Measurements from ENCODE around the genes CHEK2, EMID1, THOC5 and TCN2.

- PRO-cap, result no peak
- RRBS, result no CpG with 5 or more reads among the region's 14 CpGs
These were observed 341.0 kb downstream of the TTC28 start for GRCh38 chr22:28338336-28339261.

GRCh38 chr22:28383575-28384340 is 295.9 kb downstream of the TTC28 start:
- PRO-cap, result no peak
- RRBS, result no CpG with 5 or more reads among the region's 2 CpGs

GRCh38 chr22:28741491-28741890 is at the start of gene CHEK2:
CHEK2 (minus strand) TSS chr22:28741820.
- PRO-cap, result bidirectional peak, plus-strand start at chr22:28742054, minus-strand start at chr22:28741820
- RRBS, result 9% methylated on average over 1 of the region's 18 CpGs

DNA sequence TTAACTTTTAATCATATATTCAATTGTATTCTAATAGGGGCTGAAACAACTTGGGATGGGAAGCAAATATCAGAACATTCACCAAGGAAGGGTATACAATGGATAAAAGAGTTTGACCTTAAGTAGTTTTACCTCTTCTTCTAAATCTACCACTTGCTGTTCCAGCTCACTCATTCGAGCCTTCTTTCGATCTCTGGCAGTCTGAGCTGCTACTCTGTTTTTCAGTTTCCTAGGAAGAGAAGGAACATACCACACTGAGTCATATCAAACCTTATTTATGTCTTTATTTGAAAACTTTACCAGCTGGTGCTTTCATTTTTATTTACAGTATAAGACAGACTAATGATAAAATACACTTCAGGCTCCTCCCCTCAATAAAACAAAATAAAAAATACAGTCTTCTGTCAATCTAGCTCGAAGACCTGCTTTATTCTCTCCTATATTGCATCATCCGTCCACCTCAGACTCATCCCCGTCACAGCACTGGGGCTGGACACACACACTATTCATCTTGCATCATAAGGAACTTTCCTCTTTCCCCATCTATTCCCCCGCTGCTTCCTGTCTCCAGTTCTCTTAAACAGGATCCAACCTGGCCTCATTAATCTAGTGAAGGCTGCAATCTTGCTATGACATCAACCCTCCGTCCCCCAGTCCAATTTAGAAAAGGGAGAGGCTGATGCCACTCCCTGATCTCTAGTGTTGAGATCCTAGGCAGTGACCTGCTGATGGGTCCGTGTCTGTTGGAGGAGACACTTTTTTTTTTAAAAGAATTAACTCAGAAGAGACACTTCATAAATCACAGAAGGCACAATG is 26.6 kb downstream of the CCDC117 start:
- PRO-cap, result bidirectional peak, plus-strand start at position 609 of the sequence, minus-strand start at position 485 of the sequence
- RRBS, result no CpG with 5 or more reads among the region's 8 CpGs

DNA sequence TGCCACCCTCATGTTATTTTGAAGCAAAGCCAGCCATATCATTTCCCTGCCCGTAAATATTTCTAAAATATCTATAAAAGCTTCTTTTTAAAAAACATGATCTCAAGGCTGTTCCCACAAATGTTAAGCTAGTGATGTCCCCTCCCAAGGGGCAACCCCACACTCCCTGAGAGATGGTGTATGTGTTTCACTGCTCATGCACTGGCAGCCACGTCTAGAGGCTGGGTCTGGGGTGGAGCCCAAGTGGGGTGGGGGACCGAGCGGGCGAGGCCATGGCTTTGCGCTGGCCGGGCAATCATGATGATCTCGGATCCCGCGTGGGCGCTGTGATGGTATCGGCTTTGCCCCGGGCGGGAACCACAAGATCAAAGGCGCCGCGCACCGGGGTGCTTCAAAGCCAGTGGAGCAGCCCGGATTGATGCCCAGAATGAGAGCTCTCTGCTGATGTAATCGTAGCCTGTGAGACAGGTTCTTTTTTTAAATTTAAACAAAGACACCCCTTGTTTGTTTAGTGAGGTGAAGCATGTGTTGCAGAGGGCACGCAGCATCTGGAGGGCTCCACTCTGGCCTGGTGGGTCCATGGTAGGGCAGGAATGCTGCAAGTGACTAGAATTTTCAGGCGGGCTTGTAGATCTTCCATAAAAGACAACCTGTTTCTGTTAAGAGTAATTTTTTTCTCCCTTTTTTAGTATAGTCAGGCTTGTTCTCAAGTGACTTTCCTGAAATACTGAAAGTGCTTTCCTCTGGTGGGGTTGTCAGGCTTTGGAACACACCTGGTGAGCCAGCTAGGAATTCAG is 40.5 kb downstream of the ZNRF3 start:
- PRO-cap, result bidirectional peak, plus-strand start at position 561 of the sequence, minus-strand start at position 429 of the sequence
- RRBS, result 81% methylated on average over 12 of the region's 22 CpGs

DNA sequence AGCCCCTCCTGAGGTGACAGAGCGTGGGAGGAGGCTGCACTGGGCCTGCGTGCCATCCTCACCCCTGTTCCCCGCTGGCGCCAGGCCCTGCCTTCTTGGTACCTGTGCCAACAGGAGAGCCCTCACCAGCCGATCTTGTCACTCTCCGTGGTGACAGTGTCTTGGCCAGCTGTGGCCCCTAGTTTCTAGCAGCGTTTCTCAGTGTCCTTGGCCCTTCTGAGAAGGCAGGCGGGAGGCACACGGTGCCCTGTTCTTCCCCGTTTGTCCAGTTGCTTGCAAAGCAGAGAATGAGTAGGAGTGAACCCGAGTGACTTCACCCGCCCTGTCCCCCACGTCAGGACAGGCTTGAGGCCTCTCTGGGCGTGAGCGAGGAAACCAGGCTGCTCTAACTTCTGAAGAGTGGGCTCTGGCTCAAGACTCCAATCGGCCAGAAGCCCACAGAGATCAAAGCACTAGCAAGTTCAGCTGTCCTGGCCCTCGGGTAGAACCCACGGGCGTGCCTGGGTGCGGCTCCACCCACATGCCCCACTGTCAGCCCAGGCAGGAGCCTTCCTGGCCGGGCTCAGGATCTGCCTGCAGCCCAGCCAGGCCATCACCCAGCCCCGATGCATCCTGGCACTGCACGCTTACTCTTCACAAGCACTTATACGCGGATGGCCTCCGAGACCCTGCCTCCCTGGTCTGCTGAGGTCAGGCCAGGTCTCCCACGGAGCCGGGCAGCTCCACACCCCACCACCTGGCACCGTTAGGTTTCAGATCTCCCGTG is 60.1 kb upstream of the EMID1 start:
- PRO-cap, result no peak
- RRBS, result no CpG with 5 or more reads among the region's 30 CpGs

- PRO-cap, result bidirectional peak, plus-strand start at chr22:29205928, minus-strand start at chr22:29205805
- RRBS, result 3% methylated on average over 30 of the region's 93 CpGs
These were observed at the start of gene EMID1 for GRCh38 chr22:29205618-29206572. EMID1 (plus strand) TSS chr22:29205896.

GRCh38 chr22:29206573-29206880 is 831 bp downstream of the EMID1 start:
- PRO-cap, result no peak
- RRBS, result no CpG with 5 or more reads among the region's 7 CpGs

- PRO-cap, result no peak
- RRBS, result no CpG with 5 or more reads among the region's 5 CpGs
These were observed 31.2 kb upstream of the RASL10A start for GRCh38 chr22:29346608-29347209.

DNA sequence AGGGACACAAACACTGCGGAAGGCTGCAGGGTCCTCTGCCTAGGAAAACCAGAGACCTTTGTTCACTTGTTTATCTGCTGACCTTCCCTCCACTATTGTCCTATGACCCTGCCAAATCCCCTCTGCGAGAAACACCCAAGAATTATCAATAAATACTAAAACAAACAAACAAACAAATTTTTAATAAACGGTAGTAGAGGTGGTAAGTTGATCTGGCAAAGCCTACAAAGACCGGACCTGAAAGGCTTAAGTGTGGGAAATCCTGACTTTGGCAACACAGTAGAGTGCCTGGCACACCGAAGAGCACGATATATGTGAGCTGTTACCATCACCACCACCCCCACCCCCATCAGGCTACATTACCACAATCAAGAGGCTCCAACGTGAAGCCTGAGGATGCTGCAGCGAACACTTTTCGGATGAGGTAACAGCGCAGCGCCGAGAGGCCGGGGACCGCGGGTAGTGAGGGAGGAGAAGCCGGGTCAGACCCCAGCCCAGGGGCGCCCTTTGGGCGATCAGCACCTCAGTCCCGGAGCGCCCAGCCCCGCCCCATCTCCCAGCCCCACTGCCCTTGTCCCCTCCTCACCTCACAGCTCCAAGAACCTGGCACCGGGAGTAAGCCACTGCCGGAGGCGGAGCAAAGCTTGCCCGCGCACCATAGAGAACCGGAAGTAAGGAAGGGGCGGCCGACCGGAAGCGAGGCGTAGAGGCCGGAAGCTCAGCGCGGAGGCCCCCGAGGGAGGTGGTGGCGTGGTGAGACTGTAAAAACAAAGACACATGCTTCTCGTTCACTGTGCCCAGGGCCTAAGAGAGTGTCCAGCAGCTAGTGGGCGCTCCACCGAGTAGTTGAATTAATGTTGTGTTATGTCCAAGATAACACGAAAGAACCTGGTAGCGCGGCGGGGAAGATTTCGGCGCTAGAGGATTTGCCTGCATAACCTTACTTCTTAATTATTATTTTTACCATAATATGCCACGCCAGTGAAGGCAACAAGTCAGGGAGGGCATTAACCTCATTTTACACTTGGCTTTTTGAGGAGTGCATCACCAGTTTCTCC is at the start of gene THOC5:
THOC5 (minus strand) TSS at position 673 of the 1,058 bp plus-strand sequence.
- PRO-cap, result bidirectional peak, plus-strand start at position 791 of the sequence, minus-strand start at position 673 of the sequence
- RRBS, result 7% methylated on average over 11 of the region's 47 CpGs

GRCh38 chr22:29804551-29805007 is 33.5 kb downstream of the ASCC2 start:
- PRO-cap, result no peak
- RRBS, result no CpG with 5 or more reads among the region's 13 CpGs

DNA sequence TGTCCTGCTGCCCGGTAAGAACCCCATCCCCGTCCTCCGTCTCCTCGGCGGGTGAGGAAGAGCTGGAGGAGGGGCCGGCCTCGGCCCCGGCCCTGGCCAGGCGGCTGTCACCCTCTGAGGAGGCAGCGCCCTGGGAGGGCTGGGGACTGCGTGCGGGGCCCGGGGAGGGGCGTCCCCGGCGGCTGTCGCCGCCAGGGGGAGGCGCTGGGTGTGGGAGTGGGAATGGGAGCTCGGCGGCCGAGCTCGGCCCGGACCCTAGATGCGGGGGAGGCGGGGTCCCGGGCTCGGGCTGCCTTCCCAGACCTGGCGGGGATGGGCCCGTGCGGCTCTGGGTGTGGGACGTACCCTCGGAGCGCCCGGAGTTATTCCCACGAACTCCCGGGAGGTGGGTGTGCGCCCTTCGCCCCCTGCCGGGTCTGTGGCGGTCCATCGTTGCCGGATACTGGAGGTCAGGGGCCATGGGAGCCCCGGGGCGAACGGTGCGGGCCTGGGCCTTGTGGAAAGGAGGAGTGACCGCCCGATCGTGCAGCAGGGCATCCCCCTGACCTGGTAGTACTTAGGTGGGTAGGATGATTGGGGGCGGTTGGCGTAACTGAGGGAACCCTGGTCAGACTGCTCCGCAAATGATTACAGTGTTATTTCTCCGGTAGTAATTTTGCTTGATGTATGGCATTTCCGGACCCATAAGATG is 517 bp downstream of the MTMR3 start:
- PRO-cap, result bidirectional peak, plus-strand start at position 99 of the sequence, minus-strand start at position 116 of the sequence; bidirectional peak, plus-strand start at position 211 of the sequence, minus-strand start at position 261 of the sequence; unidirectional peak, minus-strand start at position 420 of the sequence
- RRBS, result 7% methylated on average over 28 of the region's 55 CpGs

GRCh38 chr22:30277435-30278637 is 11.2 kb upstream of the OSM start:
- PRO-cap, result unidirectional peak, plus-strand start at chr22:30277950
- RRBS, result no CpG with 5 or more reads among the region's 16 CpGs

DNA sequence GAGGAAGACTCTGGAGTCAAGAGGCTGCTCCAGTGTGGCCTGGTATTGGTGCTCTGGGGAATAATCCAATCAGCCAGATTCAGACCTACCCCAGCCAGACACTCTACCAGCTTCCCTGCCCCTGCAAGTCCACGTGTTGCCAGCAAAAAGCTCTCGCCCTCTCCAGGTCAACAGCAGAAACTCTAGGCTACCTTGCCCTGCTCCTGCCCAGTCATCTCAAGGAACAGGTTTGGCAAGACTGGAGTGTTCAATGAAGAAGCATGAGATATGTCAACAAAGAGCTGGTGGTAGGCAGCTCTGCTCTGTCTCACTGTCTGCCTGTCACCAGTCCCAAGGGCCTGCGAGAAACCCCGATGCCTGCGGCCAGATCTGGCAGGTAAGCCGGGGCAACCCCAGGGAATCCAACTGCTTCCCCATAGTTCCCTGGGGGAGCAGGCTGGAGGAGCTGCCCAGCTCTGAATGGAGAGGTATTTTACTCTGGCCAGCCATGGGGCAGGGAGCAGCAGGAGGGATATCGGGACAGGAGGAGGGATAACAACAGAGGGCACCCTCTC is 9.1 kb upstream of the CASTOR1 start:
- PRO-cap, result no peak
- RRBS, result no CpG with 5 or more reads among the region's 7 CpGs

DNA sequence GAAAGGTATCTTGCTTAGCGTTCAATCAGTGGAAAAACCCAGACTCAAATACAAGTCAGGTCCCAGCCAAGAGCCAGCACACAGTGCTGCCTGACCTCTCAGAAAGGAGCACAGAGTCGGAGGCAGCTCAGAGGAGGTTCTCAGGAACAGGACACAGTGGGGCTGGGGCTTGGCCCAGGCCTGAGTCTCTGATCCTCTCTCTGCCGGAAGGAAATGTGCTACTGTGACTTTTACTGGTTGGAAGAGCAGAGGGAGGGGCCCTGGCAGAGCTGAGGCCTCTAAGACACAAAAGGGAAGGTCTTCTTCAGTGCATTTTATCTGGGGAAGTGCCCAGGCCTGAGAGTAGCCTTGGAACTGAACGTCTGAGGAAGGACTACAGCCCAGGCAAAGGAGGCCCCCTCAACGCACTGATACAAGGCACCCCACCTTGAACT is 16.2 kb upstream of the CASTOR1 start:
- PRO-cap, result no peak
- RRBS, result no CpG with 5 or more reads among the region's 5 CpGs

DNA sequence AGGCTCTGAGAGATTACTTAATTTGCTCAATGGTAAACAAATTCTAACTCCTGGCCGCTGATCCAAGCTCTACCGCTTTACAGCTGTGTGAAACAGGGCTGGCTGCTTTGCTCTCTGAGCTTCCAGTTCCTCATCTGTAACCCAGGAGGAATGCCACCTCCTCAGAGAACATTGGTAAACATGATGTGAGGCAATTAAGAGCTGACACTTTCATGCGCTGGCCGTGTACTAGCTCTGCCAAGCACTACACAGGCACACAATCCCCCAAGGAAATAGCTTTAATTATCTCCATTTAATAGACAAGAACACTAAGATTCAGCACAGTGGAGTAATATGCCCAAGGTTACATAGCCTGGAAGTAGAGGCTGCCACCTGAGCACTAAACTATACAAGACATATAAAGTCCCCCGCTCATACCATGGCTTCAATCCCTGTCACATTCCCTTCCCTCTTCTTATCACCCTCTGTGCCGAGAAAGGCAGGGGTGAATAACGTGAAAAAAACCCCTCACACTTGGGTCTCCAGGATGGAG is 16.2 kb downstream of the TBC1D10A start:
- PRO-cap, result no peak
- RRBS, result no CpG with 5 or more reads among the region's 7 CpGs

GRCh38 chr22:30422729-30423528 is 2.6 kb upstream of the MTFP1 start:
- PRO-cap, result bidirectional peak, plus-strand start at chr22:30423061, minus-strand start at chr22:30422990; bidirectional peak, plus-strand start at chr22:30423480, minus-strand start at chr22:30423397
- RRBS, result 2% methylated on average over 6 of the region's 28 CpGs

DNA sequence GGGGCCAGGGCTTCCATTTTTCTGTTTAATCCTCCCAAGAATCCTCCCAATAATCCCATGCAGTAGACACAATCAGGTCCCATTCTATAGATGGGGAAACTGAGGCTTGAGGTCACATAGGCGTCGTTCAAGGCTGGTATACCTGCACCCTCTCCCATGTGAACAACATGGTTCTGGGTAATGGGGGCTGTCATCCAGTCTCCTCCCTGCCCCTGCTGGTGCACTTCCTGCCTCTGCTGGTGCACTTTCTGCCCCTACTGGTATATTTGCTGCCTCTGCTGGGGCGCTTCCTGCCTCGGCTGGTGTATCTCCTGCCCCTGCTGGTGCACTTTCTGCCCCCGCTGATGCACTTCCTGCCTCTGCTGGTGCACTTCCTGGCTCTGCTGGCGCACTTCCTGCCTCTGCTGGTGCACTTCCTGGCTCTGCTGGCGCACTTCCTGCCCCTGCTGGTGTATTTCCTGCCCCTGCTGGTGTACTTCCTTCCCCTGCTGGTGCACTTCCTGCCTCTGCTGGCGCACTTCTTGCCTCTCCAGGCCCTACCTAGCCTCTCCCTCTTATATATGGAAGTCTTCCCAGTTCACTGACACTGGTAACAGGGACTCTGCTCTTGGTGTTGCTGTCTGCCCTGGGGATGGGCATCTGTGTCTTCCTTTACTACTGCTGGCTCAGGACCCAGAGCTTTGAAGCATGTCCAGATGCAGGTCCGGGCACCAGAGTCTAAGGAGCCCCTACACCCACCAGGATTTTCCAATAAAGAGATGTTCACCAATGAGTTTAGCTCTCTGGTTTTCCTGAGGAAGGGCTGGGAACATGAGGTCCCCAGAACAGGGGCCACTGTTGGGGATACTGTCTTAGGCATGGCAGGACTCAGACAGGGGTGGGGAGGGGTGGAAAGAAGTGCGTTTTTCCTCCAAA is 10.2 kb downstream of the MTFP1 start:
- PRO-cap, result no peak
- RRBS, result no CpG with 5 or more reads among the region's 10 CpGs

DNA sequence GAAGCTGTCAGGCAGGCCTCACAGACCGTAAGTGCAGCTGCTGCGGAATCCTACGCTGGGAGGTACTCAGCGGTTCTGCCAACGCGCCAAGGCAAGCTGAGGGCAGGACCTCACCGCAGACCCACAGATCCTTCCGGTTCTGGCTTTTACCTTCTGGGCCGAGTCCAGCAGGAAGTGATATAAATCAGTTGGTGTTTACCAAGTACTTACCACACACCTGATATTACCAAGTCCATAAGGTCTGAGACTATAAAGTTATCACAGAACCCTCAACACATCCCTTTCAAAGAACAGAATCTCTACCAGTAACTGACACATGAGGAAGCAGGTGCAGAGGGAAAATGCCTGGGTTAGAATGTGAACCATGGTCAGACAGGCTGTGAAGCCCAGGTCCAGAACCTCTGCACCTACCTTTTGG is 1.6 kb upstream of the GAL3ST1 start:
- PRO-cap, result no peak
- RRBS, result no CpG with 5 or more reads among the region's 9 CpGs

GRCh38 chr22:30606367-30607420 is at the start of gene TCN2:
TCN2 (plus strand) TSS chr22:30607174.
- PRO-cap, result bidirectional peak, plus-strand start at chr22:30606838, minus-strand start at chr22:30606565; bidirectional peak, plus-strand start at chr22:30607206, minus-strand start at chr22:30607103
- RRBS, result 9% methylated on average over 3 of the region's 27 CpGs